Gallbladder (tissue), 1 donor: ENCODE data around the genes FOXD1 and BTF3.

DNA sequence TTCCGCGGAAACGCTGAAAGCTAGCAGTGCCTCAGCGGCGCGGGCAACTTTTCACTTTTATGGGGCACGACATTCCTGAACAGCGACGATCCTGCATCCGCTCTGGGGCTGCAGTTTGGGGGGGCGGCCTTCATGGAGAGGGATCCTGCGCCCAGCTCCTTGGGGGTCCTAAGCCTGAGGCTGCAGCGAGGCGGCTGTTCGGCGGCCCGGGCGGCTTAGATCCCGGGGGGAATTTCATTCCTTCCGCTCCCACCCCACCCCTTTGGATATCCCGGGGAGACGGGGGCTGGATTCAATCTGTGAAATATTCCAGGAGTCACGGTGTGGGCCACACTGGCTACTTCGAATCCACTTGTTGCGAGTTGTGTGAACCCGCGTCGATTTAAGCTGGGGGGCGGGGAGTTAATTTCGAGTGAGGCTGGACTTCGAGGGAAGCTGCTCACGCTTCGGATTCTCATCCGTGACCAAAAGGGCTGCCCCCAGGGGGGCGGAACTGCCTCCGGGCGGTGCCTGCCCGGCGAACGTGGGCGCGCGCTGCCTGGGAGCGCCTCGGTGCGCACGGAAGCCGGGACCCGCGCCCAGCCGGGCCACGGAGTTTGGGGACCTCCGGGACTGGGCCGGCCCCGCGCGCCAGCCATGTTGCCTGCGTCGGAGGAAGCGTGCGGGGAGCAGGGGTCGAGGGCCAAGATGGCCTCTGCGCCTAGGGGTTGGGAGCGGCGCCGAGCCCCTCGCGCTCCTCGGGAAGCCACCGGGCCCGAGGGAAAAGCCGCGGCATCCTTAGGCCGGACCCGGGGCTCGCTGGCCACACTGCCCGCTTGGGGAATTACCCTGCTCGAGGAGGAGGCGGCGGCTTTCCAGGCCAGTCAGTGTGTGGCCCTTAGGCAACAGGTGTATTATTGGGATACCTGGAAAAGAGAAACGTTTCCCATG lies 823 bp downstream of the OCLN start:
- PRO-cap: bidirectional peak, plus-strand start at position 411 of the sequence, minus-strand start at position 354 of the sequence

DNA sequence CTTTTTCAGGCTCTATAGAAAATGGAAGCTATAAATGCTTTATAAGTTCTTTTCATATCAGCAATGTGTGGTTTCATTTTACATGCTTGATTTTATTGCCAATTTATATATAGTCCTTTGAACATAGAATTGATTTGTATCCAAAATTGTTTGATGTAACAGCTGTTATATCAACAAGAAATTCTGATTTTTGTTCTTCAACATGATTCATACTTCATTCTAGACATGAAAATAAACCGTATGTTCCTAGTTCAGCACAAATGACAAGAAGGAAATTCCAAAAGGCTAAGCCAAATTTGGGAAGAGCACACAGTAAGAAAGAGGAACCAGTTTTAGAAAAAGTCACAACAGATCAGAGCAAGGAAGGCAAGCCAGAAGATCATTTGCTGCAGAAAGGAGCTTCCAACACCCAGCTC lies 65.1 kb upstream of the MCCC2 start:
- PRO-cap: no peak

DNA sequence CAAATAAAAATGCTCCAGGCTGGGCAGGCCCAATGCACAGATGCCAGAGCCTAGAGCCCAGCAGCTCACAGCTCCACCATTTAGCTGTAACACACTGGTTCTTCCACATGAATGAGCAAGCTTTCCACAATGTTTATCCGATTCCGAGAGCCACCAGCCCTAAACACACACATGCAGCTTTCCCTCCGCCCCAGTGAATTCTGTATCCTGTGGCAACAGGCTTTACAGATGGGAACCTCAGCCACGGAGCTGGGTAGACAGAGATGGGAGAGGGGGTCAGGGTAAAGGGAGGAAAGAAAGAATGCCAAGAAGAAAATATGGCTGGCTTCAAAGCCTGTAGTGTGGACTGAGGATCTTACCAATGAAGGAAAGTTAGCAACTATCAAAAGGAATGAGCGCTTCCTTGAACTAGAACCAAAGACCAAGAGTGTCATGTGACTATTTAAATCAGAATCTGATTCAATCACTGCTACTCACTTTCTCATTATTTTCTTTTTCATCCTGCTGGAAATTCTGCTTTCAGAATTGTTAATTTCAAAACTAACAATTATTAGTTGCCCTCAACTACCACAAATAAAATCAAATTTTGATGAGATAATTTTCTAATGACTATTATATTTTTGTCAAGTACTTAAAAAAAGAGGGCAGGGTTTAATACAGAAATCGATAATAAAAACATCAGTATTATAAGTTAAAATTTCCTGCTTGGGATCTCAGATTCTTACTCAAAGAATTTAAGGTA lies 77.0 kb downstream of the MRPS27 start:
- PRO-cap: no peak

DNA sequence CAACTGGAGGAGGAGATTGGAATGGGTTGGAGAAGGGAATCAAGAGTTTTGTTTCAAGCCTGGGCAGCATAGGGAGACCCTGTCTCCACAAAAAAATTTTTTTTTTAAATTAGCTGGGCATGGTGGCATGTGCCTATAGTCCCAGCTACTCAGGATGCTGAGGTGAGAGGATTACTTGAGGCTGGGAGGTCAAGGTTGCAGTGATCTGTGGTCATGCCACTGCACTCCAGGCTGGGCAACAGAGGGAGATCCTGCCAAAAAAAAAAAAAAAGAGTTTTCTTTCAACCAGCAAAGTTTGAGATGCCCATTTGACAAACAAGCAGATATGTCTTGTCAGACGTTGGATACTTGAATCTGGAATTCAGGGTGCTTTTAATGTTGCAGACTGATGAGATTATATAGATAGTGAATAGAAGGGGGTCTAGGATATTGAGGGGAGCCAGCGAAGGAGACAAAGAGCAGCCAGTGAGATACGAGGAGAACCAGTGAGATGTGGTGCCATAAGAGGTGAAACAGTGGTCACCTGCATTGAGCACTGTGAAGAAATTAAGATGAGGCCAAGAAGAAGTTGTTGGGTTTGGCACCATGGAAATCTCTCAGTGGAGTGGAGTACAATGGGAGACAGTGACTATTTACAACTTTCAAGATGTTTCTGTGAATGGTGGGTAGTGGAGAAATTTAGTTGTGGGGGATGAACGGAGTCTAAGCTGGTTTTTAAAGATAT lies 11.4 kb downstream of the TNPO1 start:
- PRO-cap: no peak

GRCh38 chr5:72939888-72940621 lies 15.8 kb upstream of the FCHO2 start:
- PRO-cap: no peak

DNA sequence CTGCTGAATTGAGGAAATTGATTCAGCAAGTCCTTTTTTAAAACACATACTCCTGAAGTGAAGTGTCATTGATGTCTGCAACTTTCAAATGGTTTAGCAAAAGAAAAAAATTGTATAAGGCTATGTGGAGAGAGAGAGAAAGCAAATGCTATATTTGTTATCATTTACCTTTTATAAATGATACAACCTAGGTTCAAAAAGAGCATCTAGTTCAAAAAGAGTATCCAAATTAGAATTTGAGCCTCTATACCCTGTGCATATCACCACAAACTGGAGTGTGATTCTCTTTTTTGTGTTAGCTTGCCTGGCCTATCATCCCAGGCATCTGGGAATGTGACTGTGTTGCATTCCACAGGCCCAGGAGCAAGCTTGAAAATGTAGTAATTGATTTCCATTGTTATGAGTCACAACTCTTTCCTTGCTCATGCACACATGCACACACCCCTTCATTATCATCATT lies 75.0 kb downstream of the FCHO2 start:
- PRO-cap: no peak

- PRO-cap: no peak
Observed at GRCh38 chr5:73126425-73126920, 6.1 kb downstream of the TMEM171 start.

DNA sequence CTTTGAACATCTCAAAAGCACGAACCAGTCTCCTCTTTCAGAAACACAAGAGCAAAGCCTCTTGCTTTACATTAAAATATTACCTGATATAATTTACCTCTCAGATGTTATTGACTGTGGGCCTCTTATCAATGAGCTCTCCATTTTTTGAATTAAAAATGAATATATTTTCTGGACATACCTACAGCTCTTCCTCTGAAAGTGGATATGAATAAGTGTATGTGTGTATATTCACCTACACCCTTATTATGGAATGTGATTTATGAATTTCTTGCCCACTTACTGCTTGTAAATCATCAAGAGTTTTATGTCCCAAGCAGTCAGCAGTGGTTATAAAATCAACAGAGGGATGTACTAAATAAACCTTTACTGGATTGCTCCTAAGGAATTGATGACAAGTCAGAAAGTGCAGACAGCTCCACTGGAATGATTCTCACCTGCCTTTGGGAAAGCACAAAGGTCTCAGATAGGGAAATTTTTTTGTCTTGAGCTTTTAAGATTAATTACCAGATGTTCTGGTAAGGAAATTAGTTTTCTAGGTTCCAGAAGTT lies 9.2 kb downstream of the TMEM174 start:
- PRO-cap: no peak

DNA sequence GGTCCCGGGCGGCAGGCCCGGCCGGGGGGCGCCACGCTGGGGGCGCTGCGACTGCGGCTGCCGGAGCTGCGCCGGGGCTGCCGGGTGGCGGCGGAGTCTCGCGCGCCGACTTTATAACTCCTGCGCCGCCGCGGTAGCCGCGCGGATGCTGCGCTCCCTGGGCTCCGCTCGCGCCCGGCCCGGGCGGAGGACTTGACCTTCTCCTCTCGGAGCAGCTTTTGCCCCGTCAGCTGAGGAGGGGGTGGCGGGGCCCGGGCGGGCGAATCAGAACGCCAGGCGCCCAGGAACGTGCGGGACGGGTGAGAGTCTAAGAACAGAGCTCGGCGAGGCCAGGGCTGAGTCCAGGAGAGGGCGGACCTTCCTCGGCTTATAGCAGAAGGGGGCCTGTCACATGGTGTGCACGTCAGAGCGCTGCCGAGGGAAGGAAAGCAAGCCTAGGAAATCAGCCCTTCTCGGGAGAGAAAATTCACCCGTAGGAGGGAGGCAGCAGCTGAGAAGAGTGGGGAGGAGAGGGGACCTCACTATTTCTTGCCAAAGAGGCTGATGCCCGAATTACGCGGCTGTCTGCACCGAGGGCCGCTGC lies at the start of gene FOXD1:
Gene FOXD1 (minus strand): TSS at position 343 of the 583 bp plus-strand sequence.
- PRO-cap: bidirectional peak, plus-strand start at position 406 of the sequence, minus-strand start at position 342 of the sequence

- PRO-cap: bidirectional peak, plus-strand start at chr5:73498448, minus-strand start at chr5:73498347
Observed at GRCh38 chr5:73498000-73498617, at the start of gene BTF3. Gene BTF3 (plus strand): TSS chr5:73498442.

- PRO-cap: no peak
Observed at GRCh38 chr5:74718546-74719036, 33.6 kb downstream of the HEXB start.

GRCh38 chr5:74720092-74720923 lies 35.3 kb downstream of the HEXB start:
- PRO-cap: no peak

DNA sequence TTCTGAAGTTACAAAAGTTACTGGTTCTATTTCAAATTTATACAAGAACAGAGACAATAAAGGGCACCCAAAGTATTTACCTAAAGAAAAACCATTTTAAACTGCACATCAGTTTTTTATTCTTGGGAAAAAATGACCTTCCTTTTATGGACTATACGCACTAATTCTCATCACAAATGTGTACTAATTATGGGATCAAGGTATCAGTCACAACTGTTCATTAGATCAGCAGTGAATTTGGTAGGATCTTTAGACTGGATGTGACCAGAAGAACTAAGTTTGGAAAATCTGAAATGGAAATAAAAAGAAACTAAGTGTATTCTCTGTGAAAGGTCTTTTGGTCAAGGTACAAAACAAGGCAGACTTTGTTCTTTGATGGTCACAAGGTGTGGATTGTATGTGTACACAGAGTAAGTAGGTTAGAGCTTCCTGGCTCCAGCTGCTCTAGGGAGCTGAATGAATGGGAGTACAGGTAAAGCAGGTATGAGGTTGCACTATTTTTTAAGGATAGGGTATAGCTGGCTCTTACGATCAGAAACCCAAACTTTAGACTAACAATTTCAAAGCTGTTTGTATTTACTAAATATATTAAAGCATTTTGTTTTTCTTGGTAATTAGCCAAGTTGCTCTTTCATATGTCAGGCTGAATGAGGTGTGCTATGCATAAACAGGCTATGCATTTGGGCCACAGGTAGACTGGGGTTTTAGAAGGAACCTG lies 32.7 kb downstream of the FAM169A start:
- PRO-cap: no peak

DNA sequence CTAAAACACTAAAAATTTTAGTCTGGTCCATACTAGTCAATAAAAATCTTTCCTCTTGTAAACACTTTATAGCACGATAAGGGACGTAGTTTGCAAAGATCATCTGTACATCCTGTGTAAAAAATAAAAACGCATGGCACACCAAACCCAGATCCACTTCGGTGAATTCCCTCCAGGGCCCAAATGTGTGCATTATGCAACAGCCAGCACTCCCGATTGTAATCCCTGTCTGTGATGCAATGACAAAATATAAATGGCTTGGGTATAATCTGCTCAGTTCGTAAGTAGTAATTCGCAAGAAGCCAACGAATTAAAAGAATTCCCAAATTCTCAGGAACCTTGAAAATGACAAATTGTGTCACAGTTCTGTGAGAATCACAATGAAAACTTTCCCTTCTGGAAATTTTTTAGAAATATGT lies 1.3 kb downstream of the FAM169A start:
- PRO-cap: no peak

- PRO-cap: no peak
Observed at GRCh38 chr5:74866725-74867015, 483 bp upstream of the FAM169A start.

GRCh38 chr5:74917999-74918645 lies 51.9 kb upstream of the FAM169A start:
- PRO-cap: no peak

- PRO-cap: no peak
Observed at GRCh38 chr5:75053627-75053701, 1.1 kb upstream of the GCNT4 start.

DNA sequence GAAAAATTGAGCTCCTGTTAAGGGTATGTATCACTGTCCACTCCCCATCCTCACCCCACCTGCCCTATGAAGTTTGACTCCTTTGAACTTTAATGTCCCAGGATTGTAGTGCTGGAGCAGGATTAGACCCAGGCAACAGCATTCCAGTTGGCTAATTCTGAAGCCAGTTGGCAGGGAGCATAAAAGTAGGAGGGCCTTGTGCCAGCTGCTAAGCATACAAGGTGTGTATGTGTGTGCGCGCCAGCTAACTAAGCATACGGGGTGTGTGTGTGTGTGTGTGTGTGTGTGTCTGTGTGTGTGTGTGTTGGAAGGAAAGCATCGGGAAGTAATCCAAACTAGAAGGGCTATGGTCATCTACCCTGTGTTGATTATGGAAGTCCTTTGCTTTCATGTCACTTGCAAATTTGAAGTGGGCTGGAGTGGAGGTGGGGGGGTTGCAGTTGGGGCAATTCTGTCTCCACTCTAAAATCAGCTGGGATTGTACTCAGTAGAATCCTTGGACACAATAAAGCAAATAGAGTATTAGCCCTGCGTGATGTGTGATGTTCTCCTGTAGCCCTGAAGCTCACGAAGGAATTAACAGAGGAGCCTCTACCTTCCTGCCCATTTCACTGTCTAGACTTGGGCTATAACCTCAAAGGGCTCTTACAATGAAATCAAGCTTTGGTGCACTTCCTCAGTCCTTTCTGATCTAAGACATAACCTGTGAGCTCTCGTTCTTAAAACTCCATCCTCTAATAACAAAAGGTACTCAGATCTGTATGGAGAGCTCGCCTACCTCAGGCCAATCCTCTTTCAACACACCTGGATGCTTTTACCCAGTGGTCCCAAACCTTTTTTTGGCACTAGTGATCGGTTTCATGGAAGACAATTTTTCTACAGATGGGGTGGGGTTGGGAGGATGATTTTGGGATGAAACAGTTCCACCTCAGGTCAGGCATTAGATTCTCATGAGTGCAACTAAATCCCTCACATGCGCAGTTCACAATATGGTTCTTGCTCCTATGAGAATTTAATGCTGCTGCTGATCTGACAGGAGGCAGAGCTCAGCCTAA lies 27.0 kb downstream of the HMGCR start:
- PRO-cap: no peak

- PRO-cap: no peak
Observed at GRCh38 chr5:75399968-75400410, 63.0 kb downstream of the HMGCR start.

DNA sequence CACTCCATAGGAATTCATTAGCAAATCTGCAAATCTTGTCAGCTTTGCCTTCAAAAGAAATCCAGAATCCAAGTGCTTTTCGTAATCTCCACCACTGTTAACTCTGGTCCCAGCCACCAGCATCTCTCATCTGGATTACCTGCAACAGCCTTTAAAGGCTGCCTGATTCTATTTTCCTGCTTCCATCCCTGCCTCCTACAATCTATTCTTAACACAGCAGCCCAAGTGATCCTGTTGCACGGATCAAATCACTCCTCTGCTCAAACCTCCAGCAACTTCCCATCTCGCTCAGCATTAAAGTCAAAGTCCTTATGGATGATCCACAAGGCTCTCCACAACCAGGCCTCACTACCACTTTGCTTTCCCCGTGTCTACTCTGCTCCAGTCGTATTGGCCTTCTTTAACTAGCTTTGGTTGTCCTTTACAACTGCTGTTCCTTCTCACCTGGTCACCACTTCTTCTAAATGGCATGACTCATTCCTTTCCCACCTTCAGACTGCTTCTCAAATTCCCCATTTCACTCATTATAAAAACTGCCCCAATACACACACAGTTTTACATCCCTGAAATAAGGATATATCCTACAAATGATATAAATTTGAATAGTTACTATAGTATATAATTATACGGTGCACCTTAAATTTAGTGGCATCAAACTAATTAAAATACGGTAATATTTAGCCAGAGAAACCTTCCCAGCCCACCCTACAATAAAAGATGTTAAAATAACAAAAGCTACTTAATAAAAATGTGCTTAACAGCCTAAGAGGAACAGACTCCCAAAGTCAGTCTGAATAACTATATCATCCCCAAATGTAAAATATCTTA lies 30.4 kb downstream of the CERT1 start:
- PRO-cap: no peak